ENCODE results near the gene CLDN16.

GRCh38 chr3:188235809-188236298 is 81.9 kb downstream of the LPP start:
- PRO-cap = no peak

DNA sequence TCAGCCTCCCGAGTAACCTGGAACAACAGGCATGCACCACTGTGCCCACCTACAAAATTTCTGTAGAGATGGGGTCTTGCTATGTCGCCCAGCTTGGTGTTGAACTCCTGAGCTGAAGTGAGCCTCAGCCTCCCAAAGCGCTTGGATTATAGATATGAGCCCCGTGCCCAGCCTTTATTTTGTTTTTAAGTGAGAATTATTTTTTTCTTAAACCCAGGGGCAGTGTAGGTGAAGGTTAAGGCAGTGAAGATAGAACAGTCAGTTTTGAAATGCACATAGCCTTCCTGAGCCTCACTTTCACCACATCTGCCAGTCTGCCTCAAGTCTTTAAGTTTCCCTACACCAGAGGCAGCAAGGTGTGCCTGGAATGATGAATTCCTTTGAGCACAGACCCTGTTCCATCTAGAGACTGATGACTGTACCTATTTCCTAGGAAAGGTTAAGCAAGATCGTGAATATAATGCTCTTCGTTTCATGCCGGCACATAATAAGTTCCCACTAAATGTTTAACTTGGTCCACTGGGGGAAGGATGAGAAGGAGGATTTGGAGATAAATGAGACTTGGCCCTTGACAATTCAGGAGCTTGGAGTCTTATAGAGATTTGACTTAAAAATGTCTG is 141.8 kb downstream of the LPP start:
- PRO-cap = no peak

DNA sequence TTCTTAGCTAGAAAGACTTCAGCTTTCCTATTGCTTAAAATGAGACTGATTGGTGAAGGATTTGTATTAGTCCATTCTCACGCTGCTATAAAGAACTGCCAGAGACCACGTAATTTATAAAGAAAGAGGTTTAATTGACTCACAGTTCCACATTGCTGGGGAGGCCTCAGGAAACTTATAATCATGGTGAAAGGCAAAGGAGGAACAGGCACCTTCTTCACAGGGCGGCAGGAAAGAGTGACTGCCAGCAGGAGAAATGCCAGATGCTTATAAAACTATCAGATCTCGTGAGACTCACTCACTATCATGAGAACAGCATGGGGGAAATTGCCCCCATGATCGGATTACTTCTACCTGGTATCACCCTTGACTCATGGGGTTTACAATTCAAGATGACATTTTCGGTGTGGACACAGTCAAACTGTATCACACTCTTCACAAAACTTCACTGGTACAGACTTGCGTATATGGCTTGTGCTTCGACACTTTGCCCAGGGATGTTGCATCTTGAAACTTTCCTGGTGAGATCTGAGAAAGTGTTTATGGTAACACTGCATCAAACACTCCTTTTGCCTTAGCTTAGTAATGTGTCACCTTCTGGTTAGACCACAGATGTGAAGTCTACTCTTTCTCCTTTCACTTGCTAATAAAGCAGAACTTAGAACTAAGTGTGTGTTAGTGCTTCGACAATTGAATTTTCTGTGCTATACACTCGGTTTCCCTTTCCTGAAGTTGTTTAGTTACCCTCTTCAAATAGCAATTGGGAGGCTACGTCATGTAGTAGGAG is 185.6 kb downstream of the LPP start:
- PRO-cap = no peak

DNA sequence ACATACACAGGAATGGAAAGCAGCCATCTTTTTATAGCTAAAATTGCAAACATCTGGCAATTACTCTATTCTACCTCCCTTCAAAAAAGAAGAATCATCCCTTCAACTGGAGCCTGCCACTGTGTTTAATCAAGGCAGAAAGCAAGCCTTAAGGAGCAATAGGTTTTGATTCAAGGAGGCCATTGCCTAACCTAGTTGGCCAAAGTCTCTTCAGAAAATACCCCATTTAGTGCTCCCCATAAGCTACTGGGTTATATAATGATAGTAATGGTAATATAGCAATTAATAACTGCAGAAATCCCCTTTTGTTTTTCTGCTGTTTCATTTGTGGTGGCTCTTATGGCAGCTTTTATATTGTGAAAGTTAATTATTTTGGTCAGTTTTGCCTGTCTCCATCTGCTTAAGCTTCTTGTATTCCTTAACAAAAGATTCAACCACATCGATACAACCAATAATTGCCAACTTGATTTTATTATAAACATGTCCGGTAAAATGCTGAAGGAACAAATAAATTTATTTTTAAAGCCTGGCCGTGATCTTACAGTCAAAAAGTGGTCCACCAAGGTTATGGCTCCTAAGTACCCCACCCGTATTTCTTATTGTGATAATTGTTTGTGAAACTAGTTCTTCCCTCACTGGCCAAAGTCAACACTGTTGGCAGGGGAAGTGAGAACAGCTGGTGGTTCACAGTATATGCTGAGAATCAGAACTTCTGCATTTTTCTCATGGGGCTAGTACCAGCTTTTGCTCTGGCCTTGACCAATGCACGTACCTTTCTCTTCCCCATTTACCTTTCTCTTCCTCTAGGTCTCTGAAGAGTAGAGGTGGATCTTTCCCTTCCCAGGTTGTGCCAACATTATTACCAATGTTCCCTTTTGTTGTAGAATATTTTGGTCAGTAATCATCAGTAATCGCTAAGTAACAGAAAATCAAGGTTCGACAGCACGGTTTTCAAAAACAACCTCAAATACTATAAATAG is 267.7 kb downstream of the LPP start:
- PRO-cap = bidirectional peak, plus-strand start at position 717 of the sequence, minus-strand start at position 653 of the sequence

DNA sequence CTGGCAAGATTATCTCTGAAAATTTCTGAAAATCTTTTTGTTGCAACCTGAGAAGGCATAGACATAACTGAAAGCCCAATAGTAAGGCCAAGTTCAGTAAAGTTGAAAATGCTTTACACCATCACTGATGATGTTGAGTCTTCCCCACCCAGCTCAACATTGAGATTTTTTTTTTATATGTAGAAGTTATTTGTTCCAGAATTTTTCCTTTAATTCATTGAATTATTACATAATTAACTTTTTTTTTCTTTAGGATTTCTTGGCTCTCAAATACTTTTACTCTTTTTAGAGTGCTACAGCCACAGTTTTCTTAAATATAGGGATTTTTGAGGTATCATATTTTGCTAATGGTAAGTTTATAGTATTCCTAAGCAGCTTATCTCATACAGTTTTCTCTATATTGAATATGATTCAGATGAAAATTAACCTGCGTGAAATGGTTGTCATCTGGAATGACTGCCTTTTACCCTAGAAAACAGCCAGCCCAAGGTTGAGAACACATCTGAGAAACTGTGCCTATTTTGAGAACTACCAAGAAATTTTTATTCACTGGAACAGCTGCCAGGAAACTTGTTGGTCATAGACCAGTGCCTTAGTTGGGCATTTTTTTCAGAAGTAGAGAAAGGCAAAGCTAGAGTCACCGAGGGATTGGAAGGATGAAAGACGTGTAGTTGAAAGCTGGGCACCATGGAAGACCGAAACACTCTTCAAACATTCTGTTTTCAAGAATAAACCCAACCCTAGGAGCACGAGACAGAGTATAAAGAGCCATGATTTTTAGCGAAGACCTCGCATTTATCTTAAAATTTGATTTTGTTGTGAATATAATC is 276.9 kb downstream of the LPP start:
- PRO-cap = no peak

DNA sequence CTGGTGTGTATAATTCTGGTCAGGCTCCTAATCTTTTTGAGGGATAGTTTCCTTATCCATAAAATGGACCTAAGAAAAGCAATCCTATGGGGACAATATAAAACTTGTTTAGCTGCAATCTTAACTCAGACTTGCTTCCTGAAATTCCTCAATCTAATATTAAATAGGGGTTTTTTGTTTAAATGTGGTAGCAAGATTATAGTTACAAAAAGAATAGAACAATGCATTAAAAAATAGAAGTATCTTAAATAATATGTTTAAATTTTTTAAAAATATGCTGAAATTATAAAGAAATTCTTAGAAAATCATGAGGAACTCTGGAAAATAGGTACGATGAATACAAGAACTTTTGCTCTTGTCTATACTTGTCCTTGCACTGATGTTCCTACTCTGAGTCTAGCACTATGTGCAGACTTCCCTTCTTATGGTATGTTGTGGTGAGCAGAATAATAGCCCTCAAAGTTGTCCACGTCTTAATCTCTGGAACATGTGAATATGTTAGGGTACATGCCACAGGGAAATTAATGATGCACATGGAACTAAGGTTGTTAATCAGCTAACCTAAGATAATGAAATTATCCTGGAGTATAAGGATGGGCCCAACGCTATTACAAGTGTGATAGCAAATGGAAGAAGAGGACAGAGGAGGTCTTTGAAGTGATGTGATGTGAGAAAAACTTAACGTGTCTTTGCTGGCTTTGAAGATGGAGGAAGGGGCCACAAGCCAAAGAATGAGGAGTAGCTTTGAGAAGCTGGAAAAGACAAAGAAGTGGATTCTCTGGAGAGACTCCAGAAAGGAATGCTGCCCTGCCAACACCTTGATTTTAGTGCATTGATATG is 313.3 kb downstream of the LPP start:
- PRO-cap = no peak

DNA sequence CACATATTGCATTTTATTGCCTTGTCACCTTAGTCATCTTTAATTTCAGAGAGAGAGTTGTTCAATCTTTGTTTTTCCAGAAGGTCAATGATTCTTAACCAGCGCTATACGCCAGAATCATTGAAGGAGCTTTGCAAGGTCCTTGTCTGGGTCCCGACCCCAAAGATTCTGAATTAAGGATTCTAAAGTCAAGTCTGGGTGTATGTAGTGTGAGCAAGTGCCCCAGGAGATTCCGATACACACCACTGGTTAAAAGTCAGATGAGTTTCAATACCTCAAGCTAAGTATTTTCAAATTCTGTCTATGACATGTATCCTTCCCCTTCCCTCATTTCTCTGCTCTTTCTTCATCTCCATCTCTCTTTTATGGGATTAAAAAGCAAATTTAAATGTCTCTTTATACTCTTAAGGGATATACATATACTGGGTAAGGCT is 319.4 kb downstream of the LPP start:
- PRO-cap = unidirectional peak, plus-strand start at position 145 of the sequence

GRCh38 chr3:188548120-188548572 is 394.2 kb downstream of the LPP start:
- PRO-cap = no peak

- PRO-cap = no peak
Observed at GRCh38 chr3:188888821-188889686, 282.7 kb upstream of the TPRG1 start.

DNA sequence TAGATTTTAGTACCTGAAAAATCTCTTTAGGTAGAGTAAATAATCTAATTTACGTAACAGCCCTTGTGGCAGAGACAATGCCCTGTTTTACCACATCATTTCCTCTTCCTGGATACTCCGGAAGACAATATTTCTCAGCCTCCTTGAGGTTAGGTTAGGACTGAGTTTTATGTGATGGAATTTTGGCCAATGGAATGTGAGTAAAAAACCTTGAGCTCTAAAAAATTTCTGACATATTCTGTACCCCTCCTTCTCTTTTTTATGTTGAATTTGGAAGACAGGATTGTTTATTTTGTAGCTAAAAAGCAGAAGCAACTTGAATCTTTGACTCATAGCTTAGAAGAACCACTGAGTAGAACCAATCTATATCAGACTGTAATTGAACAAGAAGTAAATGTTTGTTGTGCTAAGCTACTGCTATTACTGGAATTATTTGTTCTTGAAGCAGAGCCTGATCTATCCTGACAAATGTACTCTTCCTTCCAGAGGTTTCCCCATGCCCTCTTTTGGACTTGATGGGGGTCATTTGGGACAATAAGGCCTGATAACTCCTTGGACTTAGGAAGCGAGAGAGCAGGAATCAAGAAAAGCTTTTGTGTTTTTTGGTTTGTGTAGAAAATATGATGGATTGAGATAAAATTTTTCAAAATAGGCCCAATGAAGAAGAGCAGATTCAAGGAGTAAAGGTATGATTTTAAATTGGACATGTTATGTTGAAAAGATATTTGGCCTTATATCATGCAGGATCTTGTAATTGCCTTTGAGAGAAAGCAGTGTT is 50.4 kb upstream of the TPRG1 start:
- PRO-cap = no peak

DNA sequence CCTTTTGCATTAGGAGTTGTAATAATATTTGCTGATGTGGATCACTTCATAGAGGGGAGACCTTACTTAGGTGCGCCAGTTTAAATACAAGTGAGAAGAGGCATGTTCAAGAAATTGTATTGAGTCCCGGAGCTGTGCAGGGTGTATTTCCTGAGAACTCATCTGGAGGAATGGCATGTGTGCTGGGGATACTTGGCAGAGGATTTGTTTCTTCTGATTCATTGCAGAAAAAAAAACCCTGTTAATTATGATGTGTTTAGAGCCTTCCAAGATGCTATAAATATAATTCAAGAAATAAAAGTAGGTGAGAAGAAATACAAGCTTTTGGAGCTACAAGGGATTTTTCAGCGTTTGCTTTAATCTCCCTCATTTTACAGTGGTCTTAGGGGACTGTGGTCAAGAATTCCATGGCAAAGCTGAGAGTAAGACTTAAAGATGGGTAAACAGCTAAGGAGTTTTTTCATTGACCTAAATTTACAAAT is 97.6 kb downstream of the TPRG1 start:
- PRO-cap = no peak

GRCh38 chr3:189309434-189310258 is 137.9 kb downstream of the TPRG1 start:
- PRO-cap = no peak

DNA sequence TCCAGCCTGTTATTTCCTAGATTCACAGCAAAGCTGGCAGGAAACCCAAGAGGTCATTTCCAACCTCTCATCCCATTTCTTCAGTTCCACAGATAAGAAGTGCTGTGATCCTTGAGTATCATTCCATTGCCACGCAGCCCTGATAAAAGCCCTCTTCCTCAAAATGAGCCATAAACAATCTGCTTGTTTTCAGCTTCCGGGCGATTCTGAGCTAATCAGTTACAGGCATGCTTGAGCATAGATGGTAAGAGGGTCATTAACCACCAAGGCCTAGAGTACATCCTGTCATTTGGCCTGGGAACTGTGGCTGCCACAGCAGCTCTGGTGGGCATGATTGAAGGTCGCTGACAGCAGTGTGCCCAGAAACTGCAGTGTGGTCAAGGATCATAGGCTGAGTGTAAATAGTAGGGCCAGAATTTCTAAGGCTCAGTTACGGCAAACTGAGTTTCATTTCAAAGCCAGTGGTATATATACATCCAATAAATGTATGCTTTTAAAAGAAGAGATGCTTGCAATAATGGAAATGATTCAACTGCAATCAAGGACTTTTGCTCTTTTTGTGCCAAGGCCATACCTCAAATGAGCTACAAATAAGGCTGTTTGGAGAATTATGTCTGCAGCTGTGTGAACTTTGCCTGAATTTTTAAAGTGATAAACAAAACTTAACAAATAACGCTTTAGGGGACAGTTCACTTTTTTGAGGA is 47.3 kb downstream of the P3H2 start:
- PRO-cap = no peak

DNA sequence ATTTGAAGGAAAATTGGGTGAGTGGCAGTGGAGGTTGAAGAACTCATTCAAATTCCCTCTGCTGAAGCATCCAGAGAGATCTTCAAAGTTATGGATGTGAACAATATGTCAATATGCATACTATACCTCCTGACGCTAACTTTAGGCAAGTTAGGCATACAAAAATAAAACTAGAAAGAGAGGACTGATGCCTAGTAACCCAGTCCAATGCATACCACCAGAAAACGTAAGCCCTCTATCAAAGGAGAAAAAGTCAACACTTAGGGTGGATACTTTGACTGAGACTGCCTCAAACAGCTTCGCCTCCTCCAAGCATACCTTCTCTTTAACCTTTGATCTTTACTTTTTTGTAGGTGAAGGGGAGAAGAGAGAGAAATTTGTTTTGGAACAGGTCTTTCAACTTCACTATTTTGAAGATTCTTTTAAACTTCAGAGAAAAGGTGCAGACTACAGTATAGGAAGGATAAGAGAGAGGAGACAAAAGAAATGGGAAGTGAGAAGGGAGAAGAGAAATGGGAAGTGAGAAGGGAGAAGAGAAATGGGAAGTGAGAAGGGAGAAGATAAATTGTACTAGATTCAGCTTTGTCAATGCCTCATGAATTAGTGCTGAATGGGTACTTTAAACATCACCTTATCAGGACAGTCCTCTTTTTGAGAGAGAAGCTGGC is 1.2 kb downstream of the P3H2 start:
- PRO-cap = no peak

DNA sequence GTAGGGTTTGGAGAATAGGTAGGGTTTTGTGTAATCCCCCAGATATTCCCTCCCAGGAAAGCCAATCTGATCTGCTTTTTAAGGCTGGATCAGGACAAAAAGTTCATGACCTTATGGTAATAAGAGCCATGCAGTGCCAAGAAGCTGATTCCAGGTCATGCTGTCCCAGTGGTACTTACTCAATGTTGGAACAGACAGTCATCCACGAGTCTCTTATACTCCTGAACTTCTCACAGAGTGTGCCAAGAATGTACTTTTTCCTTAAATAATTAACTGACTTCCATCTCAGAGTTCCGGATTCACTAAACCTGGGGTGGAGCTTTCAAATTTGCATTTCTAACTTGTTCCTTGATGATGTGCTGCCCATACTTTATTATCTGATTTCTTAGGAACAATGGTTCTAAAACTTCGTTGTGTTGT is 3.3 kb upstream of the P3H2 start:
- PRO-cap = no peak

DNA sequence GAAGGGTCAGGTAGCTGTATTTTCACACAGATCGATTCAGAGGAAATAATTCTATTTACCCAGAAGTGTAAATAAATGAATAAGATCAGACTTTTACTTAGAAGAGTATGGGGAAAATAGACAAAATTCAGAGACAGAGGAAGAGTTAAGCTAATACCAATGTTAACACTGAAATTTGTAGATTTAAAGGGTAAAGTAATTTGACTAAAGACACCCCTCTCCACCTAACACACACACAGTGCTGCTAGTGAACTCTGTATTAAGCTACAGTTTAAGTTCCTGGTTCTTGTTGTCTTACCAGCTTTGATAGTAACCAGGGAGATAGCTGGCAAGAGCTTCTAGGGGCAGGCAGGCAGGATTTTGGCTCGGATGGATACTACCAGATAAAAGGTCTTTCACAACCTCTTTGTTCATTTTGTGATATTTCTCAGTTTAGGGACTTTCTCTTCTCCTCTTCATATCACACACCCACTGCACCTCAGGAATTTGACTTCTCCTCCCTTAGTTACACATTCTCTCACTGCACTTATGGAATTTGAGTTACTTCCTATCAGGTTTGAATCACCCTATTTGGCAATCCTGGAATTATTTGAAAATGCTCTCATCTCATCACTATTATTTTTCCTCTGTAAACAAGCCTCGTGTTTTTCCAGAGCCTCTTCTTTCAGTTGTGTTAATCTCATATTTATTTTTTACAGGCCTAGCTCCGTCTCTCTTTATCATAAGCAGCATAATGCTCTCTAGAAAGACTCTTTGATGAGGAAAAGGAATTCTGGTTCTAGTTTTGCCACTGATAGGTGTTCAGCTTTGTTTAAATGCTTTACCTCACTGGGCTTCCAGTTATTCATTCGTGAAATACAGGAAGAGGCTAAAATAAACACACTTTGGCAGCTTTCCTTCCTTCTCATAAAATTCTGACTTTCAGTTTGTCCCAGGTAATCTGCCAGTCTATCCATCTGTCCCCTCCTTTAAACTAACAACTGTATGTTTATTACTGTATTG is 22.9 kb upstream of the CLDN1 start:
- PRO-cap = no peak

- PRO-cap = no peak
Observed at GRCh38 chr3:190386057-190386273, 2.0 kb upstream of the CLDN16 start.

DNA sequence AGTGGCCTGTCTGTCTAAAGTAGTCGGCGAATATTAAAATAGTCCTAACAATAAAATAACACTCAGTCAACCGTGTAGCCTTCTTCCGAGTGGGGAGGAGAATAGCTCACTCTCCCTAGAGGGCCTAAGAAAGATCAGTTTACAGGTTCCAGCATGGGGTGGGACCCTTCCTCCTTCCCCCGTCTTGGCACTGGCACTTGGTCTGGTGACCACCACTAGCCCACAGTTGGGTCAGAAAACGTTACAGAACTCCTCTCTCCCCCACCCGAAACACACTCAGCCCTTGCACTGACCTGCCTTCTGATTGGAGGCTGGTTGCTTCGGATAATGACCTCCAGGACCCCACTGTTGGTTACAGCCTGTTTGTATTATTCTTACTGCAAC is at the start of gene CLDN16:
Gene CLDN16, plus strand, starts transcription at position 371 of the 384 bp plus-strand sequence.
- PRO-cap = no peak

- PRO-cap = no peak
Observed at GRCh38 chr3:190487101-190487474, 26.8 kb upstream of the IL1RAP start.

- PRO-cap = no peak
Observed at GRCh38 chr3:190491466-190492087, 22.3 kb upstream of the IL1RAP start.

Measured in vermiform appendix (tissue), 1 donor.